Placental pericyte (primary cell): ENCODE measurements around a stretch of chr13.

- CAGE, long polyA plus RNA: no peak
These were observed 100.8 kb downstream of the STK24 start for GRCh38 chr13:98476157-98476426.

DNA sequence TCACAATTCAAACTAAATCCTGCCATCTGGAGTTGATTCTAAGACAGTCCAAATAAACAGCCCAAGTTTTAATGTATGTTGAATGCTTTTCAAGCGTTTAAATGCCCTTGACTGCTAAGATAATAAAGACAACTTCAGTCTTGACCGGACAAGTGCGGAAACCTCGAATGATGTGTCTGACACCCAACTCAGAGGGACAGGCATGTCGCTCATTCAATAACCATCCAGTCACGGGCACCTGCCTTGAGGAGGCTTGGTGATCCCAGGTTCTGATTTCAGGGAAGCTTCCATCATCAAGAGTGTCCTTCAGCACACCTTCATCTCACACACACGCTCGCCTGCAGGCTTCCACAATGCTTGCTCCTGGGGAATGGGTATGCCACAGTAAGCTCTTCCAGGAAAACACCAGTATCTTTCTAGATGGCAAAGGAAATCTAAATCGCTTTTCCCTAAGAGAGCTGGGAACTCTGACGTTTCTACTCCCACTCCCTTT lies 93.0 kb downstream of the STK24 start:
- CAGE, long polyA plus RNA: no peak

GRCh38 chr13:98499452-98500030 lies 77.4 kb downstream of the STK24 start:
- CAGE, long polyA plus RNA: no peak

DNA sequence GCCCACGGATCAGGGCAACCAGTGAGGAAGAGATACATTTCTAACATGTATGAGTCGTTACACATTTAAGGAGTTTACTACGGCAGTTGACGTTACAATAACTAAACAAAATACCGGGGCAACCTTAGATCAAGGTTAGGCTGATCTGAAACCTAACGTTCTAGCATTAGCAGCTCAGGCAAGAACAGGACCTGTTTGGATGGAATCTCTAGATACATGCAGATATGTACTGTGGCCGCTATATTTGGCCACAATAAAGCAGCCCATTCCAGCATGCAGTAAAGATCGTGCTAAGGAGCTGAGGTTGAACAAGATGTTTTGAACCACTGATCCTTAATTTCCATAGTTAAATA lies 60.2 kb downstream of the STK24 start:
- CAGE, long polyA plus RNA: no peak

DNA sequence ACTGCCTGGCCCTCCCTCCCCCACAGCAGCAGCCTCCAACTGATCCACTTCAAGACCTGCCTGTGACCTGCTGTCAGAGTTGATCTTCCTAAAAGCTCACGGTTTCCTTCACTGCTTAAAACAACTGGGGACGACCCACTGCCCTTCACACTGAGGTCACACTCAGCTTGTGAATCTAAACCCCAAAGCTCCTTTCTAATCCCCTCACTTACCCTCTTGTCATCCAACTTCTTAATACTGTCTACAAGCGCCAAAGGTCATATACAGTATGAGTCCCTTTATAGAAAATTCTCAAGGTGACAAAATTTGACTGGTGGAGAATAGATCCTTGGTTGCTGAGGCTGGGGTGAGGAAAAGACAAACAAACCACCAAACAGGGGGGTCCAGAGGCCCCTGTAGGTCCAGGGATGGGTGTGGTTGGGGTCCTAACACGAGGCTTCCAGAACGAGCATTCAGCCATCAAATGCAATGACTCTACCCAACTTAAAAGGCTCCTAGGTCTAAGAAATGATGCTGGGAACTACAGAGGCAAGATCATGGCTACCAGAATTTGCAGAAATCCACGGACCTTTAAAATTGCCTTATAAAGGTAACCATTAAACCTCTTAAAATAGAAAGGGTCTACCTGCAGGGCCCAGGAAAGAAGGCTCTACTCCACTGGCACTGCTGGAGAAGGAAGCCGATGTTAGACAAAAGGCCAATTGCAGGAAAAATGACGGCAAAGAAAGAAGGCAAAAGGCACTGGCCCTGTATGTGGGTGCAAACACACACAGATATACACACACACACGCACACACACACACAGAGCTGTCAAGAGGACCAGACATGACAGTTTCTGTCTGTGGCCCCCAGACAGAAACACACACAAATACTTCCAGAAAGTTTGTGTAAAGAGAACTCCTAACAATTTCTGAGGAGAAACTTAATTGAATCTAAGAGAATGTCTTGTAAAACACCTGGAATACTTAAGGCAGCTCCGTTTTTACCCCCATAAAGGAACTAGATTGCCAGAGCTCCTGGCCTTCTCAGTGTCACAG lies 47.3 kb downstream of the STK24 start:
- CAGE, long polyA plus RNA: no peak

DNA sequence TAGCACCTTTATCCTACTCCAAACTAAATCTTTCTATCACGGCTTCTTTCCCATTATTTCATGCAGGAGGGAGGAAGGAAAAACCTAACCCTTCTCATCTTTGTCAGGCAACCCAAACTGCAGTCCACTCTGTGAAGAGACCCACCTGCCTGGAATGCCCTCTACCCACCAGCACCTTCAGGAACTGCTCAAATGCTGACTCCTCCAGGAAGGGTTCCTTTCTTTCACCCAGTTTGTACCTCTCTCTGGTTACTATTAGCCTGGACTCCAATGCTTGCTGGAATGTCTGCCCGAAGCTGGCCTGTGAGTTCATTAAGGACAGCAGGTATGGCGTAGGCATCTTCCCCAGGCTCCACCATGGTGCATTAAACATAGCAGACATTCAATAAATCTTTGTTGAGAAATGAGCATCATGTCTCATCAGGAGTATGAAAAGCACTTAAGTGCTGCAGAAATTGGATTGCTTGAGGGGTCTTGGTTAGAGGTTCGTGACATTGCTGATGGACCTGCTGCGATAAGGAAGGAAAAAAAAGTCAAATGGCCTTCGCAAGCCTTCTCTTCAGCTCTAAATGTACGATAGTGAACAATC lies 25.3 kb downstream of the STK24 start:
- CAGE, long polyA plus RNA: no peak

DNA sequence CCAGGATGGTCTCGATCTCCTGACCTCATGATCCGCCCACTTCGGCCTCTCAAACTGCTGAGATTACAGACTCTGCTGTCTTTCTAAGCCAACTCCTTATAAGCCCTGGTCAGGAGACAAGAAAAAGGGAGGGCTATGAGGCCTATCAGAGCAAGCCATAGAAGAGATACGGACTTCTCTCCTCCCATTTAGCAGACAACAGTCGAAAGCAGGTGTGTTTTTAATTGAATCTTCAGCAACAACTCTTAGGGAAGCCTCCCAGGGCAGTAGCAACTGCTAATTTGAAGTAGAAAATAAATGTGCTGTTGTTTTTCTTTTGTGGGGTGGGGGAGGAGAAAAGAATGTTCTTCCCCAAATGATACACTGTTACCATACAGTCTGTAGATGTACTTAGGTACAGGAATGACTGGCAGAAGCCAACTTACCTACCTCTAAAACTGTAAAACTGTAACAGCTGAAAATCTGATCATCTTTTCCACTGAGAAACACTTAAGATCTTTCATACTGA lies 2.6 kb downstream of the STK24 start:
- CAGE, long polyA plus RNA: no peak

DNA sequence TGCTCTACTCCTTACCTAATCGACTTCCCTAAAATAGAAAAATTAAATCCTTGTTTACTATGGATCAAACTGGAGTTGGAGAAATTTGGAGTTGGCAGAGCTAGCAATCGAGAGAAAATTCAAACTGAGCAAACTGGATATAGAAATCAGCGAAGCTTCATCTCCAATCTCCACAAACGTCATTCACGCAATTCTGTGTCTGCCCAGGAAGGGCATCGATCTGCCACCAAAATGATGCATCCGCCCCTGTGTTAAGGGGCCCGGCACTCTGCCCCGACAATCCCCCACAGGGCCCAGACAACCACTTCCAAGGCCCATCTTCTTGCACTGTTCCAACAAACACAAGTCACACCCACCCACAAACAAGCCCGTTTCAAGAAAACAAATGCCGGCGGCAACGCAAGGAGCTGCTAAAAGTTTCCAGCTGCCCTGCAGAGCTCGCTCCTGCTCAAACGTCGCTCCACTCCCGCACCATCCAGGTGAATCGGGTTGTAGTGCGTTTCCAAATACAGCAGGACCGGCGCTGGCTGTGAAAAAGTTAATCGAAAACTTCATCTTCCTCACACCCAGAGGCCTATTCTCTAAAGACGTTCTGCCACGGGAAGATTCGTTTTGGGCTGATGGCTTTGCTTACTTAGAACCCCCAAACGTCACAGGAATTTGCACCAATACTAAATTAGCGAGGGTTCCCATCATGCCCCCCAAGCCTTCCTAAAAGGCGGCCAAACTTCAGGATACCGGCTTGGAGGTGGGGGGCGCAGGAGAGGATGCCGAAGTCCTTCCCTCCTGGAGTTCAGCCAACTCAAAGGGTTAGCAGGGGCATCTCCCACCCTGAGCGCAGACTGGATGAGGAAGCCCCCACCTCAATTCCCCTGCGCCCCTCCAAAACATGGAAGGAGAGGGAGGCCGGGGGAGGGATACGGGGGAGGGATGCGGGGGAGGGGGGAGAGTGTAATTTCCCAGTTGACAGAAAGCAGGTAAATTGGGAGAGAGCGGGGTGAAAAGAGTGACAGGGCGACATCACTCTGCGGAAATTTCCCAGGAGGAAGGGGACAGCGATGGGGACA lies 107.4 kb upstream of the DOCK9 start:
- CAGE, long polyA plus RNA: no peak

DNA sequence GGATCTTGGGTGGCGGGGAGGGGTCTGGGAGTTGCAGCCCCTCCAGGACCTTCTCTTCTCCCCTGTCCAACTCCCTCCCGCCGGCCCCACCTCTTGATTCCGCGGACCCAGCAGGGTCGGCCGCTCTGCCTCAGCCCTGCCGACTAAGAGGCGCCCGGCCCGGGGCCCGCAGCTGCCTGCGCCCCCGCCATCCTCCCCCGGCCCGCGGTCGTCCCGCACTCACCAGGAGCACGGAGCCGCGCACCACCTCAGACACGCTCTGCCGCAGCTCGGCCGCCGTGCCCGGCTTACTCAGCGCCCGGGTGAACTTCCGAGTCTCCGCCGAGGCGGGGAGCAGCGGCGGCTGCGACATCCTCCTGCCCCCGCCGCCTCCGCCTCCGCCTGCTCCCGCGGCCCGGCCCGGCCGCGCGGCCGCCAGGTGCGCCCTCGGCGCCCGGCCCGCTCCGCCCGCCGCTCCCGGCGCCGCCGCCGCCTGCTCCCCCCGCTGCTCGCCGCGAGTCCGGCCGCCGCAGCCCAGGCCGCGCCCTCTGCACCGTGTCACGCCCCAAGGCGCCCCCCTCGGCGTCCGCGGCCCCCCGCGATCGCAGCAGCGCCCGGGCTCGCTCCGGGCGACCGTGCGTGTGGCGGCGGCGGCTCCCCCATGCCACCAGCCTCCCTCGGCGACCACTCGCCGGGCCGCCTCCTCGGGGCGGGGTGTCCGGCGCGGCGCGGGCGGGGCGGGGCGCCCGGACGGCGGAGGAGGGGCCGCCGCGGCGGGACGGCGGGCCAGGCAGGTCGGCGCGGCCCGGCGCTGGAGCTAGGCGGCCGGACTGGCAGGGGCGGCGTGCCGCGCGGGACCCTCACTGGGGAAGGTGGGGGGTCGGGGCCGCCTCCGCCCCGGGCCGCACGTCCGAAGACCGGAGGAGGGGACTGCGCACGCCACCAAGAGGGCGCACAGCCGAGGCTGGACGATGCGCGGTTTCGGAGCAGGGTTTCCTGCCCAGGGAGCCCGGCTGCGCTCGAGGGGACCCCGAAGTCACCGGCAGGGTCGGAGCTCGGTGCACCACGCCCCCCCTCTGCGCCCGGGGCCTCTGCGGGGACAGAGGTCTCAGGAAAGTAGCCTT lies 108.5 kb upstream of the DOCK9 start:
- CAGE, long polyA plus RNA: no peak

DNA sequence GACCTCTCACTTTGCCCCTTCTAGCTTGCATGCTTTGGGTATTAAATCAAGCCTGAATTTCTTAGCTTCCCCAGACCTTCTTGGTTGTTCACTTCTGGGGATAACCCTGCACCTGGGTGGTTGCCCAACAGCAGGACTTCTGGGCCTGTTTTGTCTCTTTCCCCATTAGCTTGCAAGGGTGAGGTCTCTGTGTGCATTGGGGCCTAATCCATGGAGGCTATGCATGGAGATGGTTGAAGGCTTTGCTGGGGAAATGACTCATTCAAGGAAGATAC lies 34.8 kb upstream of the UBAC2 start:
- CAGE, long polyA plus RNA: no peak

DNA sequence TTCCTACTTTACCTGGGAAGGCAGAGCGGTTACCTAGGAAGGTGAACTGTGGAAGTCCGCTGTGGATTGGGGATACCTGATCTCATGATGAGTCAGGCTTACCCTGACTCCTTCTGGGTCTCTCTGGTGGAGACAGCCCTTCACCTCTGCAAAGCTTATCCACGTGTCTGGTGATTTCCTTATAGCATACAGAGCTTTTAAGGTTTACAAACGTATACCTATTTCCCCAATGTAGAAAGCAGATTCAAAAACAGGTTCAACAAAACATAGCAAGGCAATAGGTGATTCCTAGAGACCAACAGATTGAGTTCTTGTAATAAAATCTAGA lies 3.8 kb upstream of the UBAC2 start:
- CAGE, long polyA plus RNA: no peak

- CAGE, long polyA plus RNA: no peak
These were observed 19.5 kb upstream of the GPR18 start for GRCh38 chr13:99277543-99278222.

GRCh38 chr13:99355720-99356170 lies 48.5 kb upstream of the GPR183 start:
- CAGE, long polyA plus RNA: no peak

GRCh38 chr13:99356787-99357748 lies 49.9 kb upstream of the GPR183 start:
- CAGE, long polyA plus RNA: no peak

GRCh38 chr13:99415207-99415691 lies 86.0 kb upstream of the TM9SF2 start:
- CAGE, long polyA plus RNA: no peak

- CAGE, long polyA plus RNA: no peak
These were observed 45.5 kb downstream of the TM9SF2 start for GRCh38 chr13:99546744-99547203.

- CAGE, long polyA plus RNA: no peak
These were observed 50.5 kb downstream of the CLYBL start for GRCh38 chr13:99656777-99657508.

GRCh38 chr13:99657693-99659033 lies 51.7 kb downstream of the CLYBL start:
- CAGE, long polyA plus RNA: no peak

- CAGE, long polyA plus RNA: no peak
These were observed 79.2 kb downstream of the ZIC5 start for GRCh38 chr13:99892374-99892755.

DNA sequence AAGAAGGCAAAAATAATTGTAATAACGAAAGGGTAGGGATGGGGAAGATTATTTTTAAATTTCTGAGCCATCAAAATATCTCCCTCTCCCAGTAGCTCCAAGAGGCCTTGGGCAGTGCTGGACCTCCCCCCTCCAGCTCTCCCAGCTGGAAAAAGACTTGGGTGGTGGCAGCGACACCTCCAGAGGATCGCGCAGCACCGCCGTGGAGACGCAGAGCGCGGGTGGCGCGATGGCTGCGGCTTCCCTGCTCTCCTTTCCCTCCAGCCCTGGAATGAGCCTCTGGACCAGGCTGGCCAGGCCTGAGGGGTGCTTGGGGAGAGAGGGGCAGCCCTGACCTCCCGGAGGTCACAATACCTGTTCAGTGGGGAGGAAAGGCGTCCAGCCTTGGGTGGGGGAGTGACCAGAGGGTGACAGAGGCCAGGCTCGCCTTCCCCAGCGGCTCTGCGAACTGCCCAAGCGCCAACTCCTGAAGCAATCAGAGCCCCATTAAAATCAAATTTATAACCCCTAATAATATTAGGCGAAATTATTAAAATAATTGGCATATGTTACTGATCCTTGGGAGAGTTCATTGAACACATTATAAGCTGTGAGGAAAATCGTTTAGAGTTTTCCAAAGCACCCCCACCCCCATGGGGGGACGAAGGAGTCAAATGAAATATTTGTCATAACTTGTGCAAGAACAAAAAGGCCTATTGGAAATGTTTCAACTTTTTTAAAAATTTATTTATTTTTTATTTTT lies 6.2 kb downstream of the ZIC2 start:
- CAGE, long polyA plus RNA: no peak